Thyroid gland (tissue), 7 donors: ENCODE results near the gene BHLHA9.

GRCh38 chr17:215358-216055 lies 34.1 kb upstream of the DOC2B start:
- PRO-cap, 2 experiments: peak in 1 of 2 experiments; most common plus-strand start chr17:215578 (in 1)
- RAMPAGE, long total RNA, 5 experiments: no peak in any of the 5 experiments

DNA sequence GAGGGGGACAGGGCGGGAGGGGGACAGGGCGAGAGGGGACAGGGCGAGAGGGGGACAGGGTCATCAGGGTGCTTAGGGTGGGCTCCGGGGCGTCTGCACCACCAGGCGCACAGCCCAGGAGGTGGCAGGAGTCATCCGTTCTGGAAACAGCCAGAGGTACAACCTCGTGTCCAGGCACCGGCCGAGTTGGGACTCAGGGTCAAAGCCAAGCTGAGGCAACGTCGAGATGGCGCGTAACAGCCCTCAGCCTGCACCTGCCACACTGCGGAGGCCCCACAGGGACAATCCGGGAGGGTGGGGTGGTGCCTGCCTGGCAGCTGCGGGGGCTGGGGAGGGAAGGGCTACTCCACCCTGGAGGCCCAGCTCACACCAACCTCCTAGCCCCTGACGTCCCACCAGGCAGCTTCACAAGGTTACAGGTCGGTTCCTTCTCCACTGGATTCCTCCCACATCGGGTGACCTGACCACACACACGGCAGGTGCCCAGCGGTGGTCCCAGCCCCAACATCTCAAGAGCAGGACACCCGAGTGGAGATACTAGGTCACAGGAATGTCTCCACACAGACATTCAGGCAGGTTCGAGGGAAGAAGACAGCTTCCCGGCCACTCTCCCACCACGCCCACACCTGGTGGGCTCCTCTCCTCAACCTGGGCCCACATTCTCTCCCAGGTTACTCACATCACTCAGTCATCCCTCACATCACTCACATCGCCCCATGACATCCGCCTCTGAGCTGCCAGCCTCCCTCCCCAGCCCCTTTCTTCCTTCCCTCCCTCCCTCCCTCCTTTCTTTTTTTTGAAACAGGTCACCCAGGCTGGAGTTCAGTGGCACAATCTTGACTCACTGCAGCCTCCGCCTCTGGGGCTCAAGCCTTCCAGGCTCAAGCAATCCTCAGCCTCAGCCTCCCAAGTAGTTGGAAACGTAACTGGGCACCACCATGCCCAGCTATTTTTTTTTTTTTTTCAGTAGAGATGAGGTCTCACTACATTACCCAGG lies 47.2 kb downstream of the RPH3AL start:
- PRO-cap, 2 experiments: no peak in any of the 2 experiments
- RAMPAGE, long total RNA, 5 experiments: no peak in any of the 5 experiments

- PRO-cap, 2 experiments: no peak in any of the 2 experiments
- RAMPAGE, long total RNA, 5 experiments: no peak in any of the 5 experiments
These were observed 41.7 kb downstream of the RPH3AL start for GRCh38 chr17:310951-311319.

- PRO-cap, 2 experiments: no peak in any of the 2 experiments
- RAMPAGE, long total RNA, 5 experiments: no peak in any of the 5 experiments
These were observed 19.4 kb downstream of the RPH3AL start for GRCh38 chr17:333214-333546.

DNA sequence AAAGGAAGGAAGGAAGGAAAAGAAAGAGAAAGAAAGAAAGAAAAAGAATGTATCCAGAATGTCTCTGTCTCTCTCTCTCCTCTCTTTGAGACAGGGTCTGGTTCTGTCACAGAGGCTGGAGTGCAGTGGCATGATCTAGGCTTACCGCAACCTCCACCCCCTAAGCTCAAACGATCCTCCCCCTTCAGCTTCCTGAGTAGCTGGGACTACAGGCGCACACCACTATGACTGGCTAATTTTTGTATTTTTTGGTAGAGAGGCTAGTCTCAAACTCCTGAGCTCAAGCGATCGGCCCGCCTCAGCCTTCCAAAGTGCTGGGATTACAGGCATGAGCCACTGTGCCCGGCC lies 8.2 kb downstream of the C17orf97 start:
- PRO-cap, 2 experiments: no peak in any of the 2 experiments
- RAMPAGE, long total RNA, 5 experiments: no peak in any of the 5 experiments

- PRO-cap, 2 experiments: no peak in any of the 2 experiments
- RAMPAGE, long total RNA, 5 experiments: no peak in any of the 5 experiments
These were observed 32.2 kb downstream of the C17orf97 start for GRCh38 chr17:441872-443265.

DNA sequence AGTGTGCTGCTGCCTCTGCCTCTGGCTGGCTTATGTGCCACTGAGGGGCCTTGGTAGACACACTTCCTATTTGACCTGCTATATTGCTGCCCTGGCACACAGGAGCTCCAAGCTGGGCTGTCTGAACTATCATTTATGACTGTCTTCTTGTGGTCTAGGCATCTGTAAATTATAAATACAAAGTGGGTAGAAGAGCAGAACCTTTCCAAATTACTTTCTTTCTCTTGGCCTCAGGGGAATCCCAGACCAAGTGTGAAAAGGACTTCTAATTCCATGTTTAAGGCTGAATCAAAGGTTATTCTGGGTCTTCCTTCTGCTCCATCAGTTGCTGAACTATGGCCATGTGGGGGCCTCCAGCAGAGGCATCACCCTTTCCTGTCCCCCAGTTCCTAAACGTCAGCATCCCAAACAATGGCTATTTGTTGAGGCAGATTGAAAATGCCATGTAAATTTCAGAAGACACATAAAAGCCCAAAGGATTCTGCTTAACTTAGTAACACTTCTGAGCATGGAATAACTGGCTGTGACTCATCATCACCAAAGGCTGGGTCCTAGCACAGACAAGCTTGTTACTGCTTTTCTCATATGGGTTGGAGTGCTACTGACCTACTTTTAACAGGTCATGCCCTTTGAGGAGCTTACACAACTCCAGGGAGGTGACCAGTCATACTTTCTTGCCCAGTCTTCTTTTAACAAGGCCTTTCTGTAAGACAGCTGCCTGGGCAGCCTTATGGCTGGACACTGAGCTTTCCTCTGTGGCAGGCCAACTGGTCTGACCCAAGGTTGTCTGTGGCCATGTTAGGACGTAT lies 149.6 kb downstream of the C17orf97 start:
- PRO-cap, 2 experiments: no peak in any of the 2 experiments
- RAMPAGE, long total RNA, 5 experiments: no peak in any of the 5 experiments

DNA sequence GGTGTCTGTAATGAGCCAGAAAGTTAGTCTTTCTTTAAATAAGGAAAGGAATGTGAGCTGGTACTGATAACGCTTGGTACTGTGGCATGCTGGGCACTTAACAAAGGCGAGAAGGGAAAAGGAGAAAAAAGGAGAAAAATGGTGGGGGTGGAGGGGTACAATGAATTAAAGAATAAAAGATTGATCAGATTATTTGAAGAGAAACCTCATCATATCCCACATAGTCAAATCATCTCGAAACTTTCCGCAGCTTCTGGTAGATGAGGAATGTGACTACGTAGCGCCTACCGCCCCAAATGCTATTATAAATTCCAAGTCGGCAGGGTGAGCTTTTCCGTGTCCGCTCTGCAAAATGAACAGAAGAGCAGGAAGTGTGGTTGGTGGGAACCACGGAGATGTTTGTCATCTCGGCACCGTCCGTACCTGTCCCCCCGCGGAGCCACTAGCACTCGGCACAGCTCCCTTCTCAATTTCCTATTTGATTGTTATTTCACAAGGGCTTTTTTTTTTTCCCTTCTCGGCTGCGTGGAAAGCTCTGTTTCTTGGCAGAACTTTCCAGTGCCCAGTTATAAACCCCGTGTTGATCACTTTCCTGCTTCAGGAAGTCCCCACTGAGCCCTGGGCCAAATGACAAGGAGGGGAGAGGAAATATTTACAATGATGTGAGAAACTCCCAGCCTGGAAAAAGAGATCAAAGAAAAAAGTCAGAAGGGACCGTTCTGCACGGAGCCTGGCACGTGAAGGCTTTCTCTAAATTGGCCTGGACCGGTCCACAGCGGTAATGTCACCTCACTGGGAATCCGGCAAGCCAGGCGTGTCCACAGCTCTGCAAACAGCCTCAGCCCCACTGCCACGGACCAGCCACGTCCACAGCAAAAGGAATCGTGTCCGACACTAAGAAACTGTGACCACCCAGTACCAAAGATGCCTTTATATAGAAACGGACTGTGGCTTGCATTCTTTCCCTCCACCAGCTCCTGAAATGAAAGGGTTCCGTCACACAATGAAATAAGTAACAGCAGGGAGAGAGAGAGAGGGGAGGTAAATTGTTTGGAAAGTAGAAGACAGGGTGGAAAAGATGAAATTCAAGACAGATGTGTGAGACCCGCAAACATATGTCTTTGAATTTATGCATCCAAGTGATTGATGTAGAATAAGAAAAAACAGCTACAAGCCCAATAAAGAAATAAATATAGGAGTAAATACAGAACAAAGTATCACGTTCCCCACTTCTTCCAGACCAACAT lies 65.0 kb downstream of the MRM3 start:
- PRO-cap, 2 experiments: peak in 1 of 2 experiments; most common plus-strand start position 781 of the sequence (in 1); most common minus-strand start position 354 of the sequence (in 1)
- RAMPAGE, long total RNA, 5 experiments: no peak in any of the 5 experiments

GRCh38 chr17:848321-848775 lies 66.2 kb downstream of the MRM3 start:
- PRO-cap, 2 experiments: no peak in any of the 2 experiments
- RAMPAGE, long total RNA, 5 experiments: no peak in any of the 5 experiments

GRCh38 chr17:900362-900623 lies 79.3 kb downstream of the NXN start:
- PRO-cap, 2 experiments: no peak in any of the 2 experiments
- RAMPAGE, long total RNA, 5 experiments: no peak in any of the 5 experiments

GRCh38 chr17:924826-925497 lies 54.6 kb downstream of the NXN start:
- PRO-cap, 2 experiments: no peak in any of the 2 experiments
- RAMPAGE, long total RNA, 5 experiments: no peak in any of the 5 experiments

- PRO-cap, 2 experiments: no peak in any of the 2 experiments
- RAMPAGE, long total RNA, 5 experiments: no peak in any of the 5 experiments
These were observed 69.7 kb downstream of the ABR start for GRCh38 chr17:1109996-1110521.

DNA sequence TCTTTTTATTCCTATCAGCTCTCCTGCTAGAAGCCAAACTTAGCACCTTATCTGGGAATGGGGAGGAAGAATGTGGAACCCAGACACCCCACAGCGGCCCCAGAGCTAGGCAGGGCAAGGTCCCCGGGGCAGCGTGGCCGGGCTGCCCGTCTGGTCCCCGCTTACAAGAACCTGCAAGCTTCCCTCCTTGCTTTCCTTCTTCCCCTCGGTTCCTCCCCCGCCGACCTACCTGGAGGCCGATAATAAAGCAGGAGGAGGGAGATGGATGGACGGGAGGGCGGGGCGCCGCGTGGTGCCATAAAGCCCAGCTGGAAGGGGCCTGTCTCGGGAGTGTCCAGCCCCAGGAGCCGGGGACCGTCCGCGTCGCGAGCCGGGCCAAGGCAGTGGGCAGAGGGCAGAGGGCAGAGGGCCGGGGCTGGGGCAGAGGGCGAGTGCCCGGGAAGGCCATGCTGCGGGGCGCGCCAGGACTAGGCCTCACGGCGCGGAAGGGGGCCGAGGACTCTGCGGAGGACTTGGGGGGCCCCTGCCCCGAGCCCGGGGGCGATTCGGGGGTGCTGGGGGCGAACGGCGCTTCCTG lies at the start of gene BHLHA9:
TSS of gene BHLHA9 (plus strand) at position 327 of the 577 bp plus-strand sequence.
- PRO-cap, 2 experiments: no peak in any of the 2 experiments
- RAMPAGE, long total RNA, 5 experiments: no peak in any of the 5 experiments

- PRO-cap, 2 experiments: no peak in any of the 2 experiments
- RAMPAGE, long total RNA, 5 experiments: no peak in any of the 5 experiments
These were observed 7.2 kb downstream of the TRARG1 start for GRCh38 chr17:1286693-1287088.

DNA sequence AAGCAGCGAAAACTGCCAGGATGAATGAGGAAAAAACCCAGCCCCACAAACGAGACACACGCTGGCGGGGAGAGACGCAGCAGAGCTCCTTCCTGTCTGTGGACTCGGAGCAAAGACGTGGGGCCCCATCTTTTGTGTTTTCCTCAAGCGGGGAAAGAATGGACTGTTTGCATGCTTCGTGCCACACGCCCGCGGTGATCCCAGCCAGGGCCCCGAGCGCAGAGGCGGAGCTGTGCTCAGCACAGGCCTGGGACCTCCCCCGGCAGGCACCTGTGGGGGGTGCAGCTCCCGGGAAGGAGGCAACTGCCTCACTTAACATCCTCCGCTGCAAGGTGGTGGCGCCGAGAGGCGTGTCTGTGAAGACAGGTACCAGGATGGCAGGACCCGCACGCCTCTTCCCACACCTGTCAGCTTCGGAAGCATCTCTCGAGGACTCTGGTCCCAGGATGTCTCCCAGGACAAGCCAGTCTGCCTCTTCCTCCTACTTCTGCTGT lies 19.2 kb downstream of the TRARG1 start:
- PRO-cap, 2 experiments: peak in 1 of 2 experiments; most common minus-strand start position 398 of the sequence (in 1)
- RAMPAGE, long total RNA, 5 experiments: no peak in any of the 5 experiments

- PRO-cap, 2 experiments: no peak in any of the 2 experiments
- RAMPAGE, long total RNA, 5 experiments: no peak in any of the 5 experiments
These were observed 28.8 kb downstream of the YWHAE start for GRCh38 chr17:1371117-1371636.

DNA sequence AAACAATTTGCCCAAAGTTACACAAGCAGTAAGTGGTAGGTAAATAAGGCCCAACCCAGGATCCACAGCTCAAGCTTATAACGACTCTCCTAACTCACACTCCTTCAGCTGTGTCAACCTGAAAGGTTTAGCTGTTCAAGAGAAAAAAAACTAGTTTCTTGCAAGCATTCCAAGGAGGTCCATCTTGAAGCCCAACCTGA lies 6.6 kb downstream of the CRK start:
- PRO-cap, 2 experiments: no peak in any of the 2 experiments
- RAMPAGE, long total RNA, 5 experiments: no peak in any of the 5 experiments

DNA sequence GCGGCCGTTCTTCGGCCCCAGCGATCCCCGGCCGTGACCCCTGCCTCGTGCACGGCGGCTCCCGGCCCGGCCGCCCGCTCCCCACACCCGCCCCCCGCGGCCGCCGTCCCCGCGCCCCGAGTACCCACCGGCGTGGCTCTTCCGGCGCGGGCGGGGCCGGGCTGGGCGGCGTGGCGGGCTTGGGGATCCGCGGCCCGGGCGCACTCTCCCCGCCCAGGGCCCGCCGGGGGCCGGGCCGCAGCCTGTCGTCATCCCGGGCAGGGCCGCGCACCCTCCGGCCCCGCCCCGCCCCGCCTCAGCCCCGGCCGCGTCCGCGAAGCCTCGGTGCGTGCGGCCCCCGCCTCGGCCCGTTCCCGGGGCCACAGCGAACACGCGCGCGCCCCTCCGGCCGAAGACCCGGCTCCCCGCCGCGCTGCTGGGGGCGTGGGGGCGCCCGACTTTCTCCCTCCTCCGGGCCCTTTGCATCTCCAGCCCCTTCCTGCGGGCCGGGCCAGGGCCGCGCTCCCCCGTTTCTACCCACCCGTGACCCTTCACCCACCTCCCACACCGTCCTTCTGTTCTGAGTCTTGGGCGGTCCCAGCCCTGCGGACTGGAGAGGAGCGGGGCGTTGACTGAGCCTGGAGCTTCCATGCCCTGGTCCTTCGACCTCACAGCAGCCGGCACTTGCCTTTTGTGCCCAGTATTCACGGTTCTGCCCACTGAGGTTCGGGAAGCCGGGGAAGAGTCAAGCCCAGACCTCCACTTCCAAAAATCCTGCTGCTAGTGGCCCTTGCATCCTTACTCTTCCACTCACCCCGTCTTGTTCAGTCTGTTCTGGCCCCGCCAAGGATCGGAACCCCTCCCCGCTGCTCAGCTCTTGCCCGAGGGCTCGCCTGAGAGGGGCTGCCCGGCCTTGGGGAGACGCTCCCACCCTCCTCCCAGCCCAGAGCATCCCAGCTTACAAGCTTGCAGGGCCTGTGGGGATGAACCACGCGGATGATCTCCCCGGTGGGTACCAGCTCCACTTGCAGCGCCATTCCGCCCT lies 702 bp downstream of the MYO1C start:
- PRO-cap, 2 experiments: peak in 2 of 2 experiments; most common plus-strand start position 350 of the sequence (in 2); most common minus-strand start position 207 of the sequence (in 1)
- RAMPAGE, long total RNA, 5 experiments: start-site peak on the minus strand in 3 of 5 experiments, centred at positions 155 to 180 of the sequence, 32 to 95 reads per replicate

DNA sequence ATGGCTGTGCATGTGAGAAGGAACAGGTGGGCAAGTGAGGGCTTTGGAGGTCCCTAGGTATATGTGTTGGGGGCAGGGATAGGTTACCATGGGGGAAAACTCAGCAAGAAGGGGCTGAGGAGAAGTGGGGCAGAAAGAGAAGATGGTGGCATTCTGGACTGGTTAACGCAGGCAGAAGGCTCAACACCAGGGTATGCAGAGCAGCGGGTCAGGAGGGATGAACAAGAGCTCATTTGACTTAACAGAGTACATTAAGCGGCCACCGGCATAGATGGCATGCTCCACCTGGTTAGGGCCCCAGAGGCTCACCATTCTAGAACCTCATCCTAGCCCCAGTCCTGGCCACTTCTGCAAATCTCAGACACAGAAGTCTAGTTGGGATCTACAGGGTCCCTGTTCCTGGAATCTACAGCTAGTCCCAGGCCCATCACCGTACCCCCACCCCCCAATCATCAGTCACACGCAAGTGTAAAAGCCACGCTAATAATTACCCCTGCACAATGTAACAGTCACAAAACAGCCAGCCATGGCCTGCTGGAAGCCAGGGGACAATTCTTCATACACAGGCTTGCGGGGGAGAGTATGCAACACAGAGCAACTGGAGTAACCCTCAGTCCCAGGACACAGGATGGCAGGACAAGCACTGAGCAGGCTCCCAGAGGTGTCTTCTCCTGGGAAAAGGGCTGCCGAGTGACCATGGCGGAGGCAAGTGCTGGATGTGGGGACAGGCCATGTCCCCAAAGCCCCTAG lies 1.8 kb upstream of the MYO1C start:
- PRO-cap, 2 experiments: no peak in any of the 2 experiments
- RAMPAGE, long total RNA, 5 experiments: no peak in any of the 5 experiments

DNA sequence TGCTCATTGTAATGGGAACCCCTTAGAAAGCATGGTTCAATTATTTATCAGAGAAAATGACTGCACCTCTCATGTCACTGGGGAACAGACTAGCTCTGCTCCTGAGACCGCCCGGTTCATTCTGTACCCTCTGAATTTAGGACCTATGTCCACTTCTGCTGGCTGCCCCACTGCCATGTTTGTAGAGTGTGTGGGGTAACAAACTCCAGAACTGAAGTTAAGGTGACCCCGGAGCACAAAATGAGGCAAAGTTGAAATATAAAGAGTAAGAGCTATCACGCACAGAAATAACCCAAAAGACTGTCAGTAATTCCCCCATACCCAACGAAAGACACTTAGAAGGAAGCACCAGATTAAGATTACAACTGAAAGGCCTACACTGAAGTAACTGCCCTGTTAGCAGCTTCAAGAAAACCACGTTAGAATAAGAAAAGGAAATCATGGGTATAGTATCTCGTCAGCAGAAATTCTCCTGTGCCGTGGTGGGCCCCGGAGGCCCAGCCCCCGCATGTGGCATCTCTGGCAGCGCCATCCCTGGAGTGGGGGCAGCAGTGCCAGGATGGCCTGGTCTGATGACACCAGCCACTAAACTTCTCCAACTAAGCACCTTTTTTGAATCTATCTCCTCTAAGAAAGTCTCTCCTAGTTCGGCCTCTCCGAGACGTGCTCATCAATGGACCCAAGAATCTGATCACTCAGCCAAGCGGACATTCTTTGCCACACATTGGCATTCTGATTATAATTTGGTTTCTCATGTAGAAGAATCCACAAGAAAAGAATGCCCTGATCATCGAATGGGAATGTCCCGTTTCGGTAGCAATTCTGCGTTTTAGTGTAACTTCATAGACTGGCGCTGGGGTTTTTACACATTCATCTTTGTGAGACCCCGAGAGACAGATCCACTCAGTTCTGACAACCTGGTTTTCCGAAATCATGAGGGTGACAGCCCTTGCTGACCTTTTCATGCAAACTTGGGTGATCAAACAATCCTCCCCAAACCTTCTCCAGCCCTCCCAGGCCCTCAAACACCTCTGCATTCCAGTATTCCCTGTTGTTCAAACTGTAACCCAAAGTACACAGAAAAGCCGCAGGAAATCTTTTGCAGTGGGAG lies 18.7 kb downstream of the PITPNA start:
- PRO-cap, 2 experiments: no peak in any of the 2 experiments
- RAMPAGE, long total RNA, 5 experiments: no peak in any of the 5 experiments